Umbilical cord (tissue), 2 donors: ENCODE measurements around a stretch of chr15.

- RAMPAGE, long total RNA = no peak
Observed at GRCh38 chr15:94248135-94248719, 16.9 kb downstream of the MCTP2 start.

GRCh38 chr15:94263396-94264035, 32.2 kb downstream of the MCTP2 start:
- RAMPAGE, long total RNA = no peak

GRCh38 chr15:94297669-94297958, 66.3 kb downstream of the MCTP2 start:
- RAMPAGE, long total RNA = no peak

GRCh38 chr15:94363045-94363796, 131.9 kb downstream of the MCTP2 start:
- RAMPAGE, long total RNA = no peak

- RAMPAGE, long total RNA = no peak
Observed at GRCh38 chr15:94584736-94585556, 353.6 kb downstream of the MCTP2 start.

DNA sequence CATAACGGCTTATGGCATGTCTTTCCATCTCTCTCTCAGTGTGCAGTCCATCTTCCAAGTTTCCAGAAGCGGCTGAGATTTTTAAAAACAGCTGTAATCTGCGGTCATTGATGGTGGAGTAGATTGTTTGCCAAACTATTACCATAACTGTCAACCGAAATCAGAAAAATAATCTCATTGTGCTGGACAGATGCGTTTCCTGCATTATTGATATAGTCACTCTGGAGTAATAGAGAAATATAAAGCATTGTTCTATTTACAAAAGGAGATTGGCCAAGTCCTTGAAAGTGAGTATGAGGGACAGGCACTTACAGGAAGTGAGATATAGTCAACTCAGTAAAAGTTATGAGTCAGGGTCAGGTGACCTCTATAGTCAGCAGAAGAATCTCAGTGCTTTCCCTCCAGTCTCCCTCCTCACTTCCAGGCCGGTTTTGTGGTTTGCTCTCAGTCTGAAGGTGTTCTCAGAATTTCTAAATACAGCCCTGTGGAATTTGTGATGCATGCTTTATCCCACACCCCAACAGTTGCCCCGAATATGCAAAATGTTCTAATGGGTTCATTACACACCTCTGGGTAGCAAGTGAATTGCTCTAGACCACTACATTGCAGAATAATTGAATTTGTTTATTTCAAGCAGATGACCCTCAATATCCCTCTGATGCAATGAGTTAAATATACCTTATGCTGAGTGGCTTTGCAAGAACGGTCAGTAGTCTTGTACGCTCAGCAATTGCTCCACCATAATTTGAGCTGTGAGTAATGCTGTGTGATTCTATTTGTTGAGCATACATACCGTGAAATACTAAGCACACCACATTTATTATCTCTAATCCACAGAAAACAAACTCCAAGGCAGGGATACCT, 787.6 kb downstream of the MCTP2 start:
- RAMPAGE, long total RNA = no peak

GRCh38 chr15:95075515-95075946, 844.2 kb downstream of the MCTP2 start:
- RAMPAGE, long total RNA = no peak

- RAMPAGE, long total RNA = no peak
Observed at GRCh38 chr15:95286106-95286766, 1044.3 kb upstream of the NR2F2 start.

DNA sequence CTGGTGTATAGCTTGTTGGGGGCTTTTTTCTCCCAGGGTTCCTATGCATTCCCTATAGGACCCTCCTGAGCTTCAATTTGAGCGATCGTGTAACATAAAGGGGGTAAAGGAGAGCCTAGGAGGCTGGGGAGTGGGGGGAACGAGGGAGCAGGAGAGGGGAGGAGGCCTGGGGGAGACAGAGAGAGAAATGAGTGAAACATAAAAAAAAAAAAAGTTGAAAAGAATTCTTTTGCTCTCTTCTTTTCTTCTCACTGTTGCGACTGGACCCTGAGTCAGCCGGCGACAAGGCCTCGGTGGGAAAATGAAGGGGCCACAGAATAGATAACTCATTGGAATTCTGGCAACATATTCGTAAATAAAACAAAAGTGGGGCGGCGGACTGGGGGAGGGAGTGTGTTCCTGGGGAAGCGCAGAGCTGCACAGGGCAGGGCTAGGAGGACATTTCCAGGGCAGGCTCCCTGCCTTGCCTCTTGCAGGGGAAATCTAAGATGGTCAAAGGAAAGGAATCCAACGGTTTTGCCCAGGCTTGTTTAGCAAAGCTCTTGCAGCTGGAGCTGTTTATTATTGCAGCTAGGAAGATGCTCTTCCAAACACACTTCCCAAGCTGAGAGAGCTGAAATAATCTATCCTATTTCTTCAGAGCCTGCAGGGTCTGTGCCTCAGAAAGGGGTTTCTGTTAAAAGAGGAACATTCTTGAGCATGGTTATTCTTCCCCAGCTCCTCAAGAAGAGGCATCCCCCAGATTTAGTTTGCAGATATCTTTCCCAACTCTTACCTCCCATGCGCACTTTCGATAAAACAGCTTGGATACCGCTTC, 1042.8 kb upstream of the NR2F2 start:
- RAMPAGE, long total RNA = no peak

- RAMPAGE, long total RNA = no peak
Observed at GRCh38 chr15:95326446-95327536, 1003.7 kb upstream of the NR2F2 start.

DNA sequence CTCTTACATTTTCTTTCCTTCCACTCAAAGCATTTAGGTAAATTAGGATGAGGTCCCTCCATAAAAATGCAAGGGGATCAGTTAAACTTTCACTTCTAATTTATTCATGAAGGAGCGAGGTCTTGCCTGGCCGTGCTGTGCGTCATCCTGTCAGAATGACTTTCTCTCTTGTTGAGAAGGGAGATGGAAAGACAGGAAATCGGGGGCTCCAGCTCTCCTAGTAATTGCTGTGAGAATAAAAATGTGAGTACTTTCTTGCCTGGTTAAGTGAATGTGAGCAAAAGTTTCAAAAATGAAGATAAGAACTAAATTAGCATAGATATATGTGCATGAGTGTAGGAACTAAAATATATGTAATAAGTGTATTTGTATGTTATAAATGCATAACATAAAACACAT, 962.2 kb upstream of the NR2F2 start:
- RAMPAGE, long total RNA = no peak

DNA sequence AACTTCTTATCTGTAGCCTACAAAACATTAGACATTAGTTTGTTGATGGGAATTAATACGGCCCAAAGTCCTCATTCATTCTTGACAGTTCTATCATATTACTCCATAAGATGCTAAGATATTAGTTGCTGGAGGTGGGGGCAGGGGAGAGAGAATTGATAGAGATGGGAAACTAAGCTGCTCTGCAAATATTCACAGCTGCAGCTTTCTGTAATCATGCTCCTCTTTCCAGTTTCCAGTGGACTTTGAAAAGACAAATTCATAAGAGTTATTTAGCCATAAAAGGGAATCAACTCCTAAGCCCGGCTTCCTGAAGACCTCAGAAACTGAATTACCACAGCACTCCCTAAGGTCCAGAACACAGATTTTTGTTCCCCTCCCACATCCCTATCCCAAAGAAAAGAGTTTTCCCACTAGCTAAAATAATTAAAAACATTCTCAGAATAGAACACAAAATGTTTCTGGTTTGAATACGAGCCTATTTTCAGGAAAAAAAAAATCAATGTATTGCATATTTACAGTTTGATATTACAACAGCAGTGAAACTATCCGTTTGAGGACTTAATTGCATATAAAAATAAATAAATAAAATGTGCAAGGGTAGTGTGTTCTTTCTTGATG, 871.8 kb upstream of the NR2F2 start:
- RAMPAGE, long total RNA = no peak

DNA sequence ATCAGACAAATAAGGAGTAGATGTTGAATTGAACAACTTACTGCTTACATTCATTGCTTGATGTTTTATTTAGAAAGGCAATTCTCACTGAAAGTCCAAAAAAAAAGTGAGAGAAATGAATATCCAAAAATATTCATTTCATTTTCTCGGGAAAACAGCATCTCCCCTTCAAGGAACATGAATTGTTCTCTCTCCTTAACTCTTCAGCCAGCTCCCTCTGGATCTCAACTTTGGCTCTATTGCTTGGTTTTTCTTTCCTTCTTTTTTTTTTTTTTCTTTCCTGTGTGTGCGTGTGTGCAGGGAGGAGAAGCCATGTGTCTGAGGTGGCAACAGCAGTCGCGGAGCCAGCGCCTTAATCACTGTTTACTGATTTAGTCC, 835.7 kb upstream of the NR2F2 start:
- RAMPAGE, long total RNA = no peak

DNA sequence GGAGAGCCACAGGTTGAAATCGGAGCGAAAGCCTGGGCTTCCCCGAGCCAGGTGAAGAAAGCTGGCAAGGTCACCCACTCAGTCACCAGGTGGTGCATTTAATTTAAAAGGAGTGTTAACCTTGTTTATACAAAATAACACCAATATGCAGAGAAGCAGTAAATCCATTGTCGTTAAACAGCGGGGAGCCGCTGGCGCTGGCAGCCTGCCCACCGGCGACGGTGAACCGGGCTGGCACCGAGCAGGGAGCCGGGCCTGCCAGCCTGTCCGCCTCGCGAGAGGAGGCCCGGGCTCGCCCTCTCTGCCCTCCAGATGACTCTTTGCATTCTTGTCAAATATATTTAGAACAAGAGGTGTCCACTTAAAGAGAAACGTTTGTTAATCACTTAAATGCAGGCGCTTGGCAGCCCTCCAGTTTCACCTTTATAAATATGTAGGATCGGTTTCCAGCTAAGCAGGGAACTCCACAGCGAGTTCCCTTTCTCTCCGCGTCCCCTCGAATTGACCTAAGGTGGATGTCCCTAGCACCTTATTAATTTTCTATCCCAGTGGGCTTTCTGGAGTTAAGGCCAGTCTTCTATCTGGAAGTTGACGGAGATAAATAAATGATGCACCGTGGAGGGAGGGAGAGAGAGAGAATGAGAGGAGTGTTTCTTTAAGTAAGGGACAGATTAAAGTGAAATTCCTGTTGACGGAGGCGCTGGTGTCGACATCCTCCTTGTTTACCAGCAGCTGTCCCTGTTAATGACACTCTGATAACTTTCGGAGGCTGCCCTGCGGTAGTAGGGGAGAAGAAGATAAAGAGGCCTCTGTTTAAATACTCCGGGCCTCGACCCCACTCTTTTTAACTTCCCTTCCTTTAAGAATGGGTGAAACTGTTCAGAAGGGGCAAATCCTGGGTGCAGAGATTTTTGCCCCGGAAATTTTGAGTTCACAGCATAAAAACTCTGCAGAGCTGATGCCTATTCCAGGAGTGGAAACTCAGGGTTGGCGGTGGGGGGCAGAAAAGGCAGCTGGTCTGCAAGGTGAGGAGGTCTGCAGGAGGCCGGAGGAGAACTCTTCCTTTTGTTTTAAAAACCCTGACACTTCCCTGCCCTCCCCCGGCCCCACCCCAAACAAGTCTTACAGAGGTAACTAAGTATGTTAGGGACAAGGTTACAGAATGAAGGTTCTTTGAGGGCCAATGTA, 276.9 kb upstream of the NR2F2 start:
- RAMPAGE, long total RNA = no peak

DNA sequence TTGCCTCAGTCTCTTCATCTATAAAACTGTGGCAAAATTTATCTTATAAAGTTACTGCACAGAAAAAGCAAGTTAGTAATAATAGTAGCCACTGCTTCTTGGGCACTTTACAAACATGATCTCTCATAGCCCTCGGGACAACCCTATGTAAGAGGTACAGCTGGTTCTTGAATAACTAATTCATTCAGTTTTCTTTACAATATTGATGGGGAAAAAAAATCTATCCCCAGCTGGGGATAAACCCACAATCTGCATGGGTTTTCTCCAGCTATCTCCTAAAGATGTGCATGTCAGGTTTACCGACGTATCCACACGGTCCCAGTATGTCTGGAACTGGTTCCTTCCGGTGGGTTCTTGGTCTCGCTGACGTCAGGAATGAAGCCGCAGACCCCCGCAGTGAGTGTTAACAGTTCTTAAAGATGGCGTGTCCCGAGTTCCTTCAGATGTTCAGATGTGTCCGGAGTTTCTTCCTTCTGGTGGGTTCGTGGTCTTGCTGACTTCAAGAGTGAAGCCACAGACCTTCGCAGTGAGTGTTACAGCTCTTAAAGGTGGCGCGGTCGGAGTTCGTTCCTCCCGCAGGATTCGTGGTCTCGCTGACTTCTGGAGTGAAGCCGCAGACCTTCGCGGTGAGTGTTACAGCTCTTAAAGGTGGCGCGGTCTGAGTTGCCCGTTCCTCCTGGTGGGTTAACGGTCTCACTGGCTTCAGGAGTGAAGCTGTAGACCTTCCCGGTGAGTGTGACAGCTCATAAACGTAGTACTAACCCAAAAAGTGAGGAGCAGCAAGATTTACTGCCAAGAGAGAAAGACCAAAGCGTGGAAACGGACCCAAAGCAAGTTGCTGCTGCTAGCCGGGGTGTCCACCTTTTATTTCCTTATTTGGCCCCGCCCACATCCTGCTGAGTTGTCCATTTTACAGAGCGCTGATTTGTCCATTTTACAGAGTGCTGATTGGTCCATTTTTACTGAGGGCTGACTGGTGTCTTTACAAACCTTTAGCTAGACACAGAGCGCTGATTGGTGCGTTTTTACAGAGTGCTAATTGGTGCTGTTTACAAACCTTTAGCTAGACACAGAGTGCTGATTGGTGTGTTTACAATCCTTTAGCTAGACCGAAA, 195.1 kb upstream of the NR2F2 start:
- RAMPAGE, long total RNA = no peak

GRCh38 chr15:96171093-96171736, 159.3 kb upstream of the NR2F2 start:
- RAMPAGE, long total RNA = no peak

GRCh38 chr15:96241429-96241825, 89.1 kb upstream of the NR2F2 start:
- RAMPAGE, long total RNA = no peak

DNA sequence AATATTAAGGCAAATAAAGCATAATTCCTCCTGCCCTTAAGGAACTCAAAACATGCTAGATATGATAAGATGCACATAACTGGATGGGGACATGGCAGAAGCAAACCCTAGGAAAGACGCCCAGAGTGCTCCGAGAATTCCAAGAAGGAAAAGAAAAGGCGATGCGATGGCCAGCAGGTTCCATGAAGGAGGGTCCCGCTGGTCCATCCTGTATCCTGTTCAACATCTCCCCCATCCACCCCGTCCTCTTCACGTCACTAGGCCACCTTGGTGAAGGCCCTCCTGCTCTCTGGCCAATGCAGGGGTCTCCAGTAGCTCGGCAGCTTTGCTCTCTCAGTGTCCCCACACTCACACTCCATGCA, 53.2 kb upstream of the NR2F2 start:
- RAMPAGE, long total RNA = no peak

GRCh38 chr15:96332600-96332975, 2.1 kb downstream of the NR2F2 start:
- RAMPAGE, long total RNA = no peak

GRCh38 chr15:96342734-96343789, 12.6 kb downstream of the NR2F2 start:
- RAMPAGE, long total RNA = no peak